Karpas-422 (cell line): ENCODE measurements around the gene PXMP2.

- PRO-cap = no peak
- RAMPAGE, long total RNA = no peak
Measured at GRCh38 chr12:130960726-130961205, 7.1 kb downstream of the ADGRD1 start.

DNA sequence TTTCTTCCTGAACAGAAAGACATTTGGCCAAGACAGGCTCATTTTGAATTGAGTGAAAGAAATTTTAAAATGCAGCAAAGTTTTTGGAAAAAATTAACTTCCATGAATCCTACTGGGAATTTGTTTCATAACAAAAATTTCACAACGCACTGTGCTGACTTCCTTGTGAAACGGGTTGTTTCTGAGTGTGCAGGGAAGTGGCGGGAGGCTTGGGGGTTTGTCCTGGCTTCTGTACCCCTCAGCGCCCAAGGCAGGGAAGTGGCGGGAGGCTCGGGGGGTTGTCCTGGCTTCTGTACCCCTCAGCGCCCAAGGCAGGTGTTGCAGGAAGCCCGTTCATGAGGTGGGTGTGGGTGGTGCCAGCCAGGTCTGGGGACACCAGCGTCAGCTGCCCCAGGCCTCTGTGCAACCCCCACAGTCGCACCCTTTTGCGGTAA is 25.0 kb downstream of the ADGRD1 start:
- PRO-cap = no peak
- RAMPAGE, long total RNA = no peak

GRCh38 chr12:131036189-131036959 is 82.7 kb downstream of the ADGRD1 start:
- PRO-cap = no peak
- RAMPAGE, long total RNA = no peak

GRCh38 chr12:131266841-131267422 is 313.2 kb downstream of the ADGRD1 start:
- PRO-cap = no peak
- RAMPAGE, long total RNA = no peak

- PRO-cap = no peak
- RAMPAGE, long total RNA = no peak
Measured at GRCh38 chr12:131736603-131736918, 25.7 kb downstream of the SFSWAP start.

DNA sequence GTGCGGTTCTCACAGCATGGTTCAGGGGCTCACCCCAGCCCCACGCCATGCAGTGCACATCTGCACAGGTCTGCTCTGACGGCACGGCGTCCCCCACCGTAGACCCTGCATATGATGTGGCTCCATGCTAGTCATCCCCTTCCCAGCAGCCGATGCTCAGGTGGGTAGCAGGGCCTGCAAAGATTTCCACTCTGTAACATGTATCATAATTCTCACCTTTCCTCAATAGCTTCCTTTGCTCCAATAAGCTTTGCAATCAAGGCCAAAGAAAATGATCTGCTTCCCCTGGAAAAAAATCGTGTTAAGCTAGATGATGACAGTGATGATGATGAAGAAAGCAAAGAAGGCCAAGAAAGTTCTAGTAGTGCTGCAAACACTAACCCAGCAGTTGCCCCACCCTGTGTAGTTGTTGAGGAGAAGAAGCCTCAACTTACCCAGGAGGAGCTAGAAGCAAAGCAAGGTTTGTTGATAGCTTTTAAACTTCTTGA is 53.4 kb downstream of the SFSWAP start:
- PRO-cap = no peak
- RAMPAGE, long total RNA = no peak

GRCh38 chr12:131777559-131778322 is 50.5 kb upstream of the MMP17 start:
- PRO-cap = no peak
- RAMPAGE, long total RNA = no peak

DNA sequence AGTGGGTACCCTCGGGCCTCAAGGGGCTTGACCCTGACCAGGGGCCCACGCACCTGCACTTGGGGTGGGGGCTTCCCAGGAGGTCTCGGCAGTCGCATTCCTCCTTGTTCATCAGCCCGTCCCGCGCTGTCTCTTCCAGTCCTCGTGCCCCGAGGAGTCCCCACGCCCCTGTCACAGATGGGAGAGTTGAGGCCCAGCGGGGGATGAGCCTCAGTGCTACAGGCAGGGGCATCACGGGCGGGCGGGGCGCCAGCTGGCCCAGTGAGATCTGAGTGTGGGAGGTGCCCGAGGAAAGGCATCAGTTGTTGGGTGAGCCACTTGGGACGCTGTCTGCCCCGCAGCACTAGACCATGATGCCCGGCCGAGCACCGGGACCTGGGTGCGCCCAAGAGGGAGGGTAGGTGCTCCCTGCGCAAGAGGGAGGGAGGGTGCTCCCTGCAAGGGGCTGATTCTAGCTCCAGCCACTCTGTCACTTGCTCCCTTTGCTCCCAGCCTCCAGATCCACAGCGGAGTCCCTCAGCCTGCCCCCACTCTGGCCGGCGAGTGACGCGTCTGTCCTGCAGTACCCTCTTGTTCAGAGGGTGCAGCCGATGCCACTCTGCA is 23.7 kb downstream of the MMP17 start:
- PRO-cap = no peak
- RAMPAGE, long total RNA = no peak

DNA sequence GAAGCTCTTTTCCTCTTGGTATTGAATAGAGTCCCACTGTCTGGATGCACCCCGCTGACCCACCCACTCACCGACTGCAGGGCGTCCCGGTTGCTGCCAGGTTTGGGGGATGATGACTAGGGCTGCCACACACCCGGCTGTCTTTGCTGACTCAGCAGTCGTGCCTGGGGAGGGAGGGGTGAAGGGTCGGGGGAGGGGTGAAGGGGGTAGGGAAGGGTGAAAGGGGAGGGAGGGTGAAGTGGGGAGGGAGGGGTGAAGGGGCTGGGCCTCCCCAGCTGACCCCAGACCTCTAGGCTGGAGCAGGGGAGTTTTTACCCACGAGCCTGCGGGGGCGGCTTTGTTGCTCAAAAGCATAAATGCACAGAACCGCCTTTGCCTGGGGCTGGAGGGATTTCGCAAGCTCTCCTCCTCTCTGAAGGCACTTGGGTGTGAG is 31.3 kb upstream of the ULK1 start:
- PRO-cap = no peak
- RAMPAGE, long total RNA = no peak

DNA sequence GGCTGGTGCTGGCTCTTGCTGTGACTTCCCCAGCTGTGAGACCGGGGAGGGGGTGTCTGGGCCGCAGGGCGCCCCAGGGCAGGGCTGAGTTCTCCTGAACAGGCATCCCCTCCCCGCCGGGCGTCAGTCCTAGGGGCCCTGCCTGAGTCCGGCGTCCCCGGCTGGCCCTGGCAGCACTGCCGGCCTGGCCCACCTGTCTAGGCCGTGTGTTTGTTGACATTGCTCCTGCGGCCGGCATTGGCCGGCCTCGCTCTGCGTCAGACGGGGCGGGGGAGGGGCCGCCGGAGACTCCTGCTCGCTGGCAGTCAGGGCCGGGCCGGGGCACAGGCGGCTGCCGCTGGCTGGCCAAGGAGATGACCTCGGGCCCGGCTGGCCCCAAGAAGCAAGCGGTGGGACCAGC is 1.5 kb downstream of the ULK1 start:
- PRO-cap = no peak
- RAMPAGE, long total RNA = no peak

GRCh38 chr12:131908266-131908855 is 13.9 kb downstream of the ULK1 start:
- PRO-cap = no peak
- RAMPAGE, long total RNA = no peak

- PRO-cap = no peak
- RAMPAGE, long total RNA = no peak
Measured at GRCh38 chr12:132162533-132163126, 18.4 kb downstream of the NOC4L start.

DNA sequence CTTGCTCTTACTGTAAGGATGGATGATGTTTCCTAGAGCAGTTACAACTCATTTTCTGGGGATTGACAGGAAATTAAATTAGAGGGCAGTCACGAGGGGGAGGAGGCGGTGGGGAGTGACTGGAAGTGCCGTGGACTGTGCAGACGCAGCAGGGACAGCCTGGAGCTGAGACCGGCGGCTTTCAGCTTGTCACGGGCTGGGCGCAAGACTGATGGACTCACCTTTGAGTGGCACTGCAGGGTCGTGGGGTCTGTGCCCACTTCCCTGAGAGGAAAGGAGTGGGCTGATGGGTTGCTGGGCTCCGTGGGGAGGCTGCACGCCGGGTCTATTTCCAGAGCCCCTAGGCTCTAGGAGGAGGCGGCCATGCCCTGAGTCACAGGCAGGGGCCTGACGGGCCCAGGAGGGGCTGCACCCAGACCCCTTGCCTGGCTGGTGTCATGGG is 32.9 kb downstream of the NOC4L start:
- PRO-cap = no peak
- RAMPAGE, long total RNA = no peak

- PRO-cap = no peak
- RAMPAGE, long total RNA = no peak
Measured at GRCh38 chr12:132511046-132511297, 21.0 kb downstream of the FBRSL1 start.

DNA sequence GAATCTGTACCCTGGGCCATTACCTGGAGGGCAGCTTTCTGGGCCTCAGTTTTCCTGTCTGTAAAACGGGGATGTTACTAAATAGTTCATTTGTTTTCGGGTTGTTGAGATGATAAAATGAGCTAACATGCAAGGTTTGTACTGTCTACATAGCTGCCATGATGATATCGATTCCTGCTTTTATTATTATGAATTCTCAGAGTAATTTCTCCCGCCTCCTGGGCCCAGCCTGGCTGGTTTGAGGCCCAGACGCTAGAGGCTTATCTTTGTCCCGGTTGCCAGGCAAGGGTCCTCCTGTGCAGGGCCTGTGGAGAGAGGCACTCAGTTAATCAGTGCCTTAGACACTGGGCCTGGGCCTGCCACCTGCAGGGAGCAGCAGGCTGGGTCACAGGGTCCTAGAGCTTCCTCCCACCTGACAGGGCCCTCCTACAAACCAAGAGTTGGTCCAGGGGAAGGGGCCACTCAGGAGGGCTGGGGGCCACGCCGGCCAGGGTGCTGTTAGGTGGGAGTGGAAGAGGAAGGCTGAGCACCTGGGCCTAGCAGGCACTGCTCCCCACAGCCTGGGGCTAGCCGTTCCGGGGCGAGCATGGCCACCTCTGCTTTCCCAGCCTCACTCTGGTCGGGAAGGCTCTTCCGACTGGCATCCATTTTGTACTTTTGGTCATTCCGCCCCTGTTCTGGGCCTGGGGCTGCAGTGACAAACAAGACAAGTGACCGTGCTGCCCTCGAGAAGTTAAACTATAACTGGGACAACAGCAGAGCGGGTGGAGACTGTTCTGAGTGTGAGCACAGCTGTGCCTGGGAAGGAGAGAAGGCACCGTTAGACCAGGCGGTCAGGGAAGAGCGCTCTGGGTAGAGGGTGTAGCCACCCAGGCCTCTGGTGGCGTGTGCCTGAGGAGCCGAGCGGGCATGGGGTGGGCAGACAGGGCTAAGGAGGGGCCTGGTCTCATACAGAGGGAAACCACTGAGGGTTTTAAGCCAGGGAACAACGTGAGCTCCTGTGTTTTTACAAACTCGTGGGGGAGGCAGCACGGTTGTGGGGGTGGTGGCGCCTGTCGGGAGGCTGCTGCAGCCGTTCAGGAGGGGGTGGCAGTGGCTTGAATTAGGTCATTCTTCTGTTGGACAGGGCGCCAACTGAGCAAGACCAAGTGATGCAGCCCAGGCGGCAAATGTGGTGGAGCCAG is 27.2 kb downstream of the FBRSL1 start:
- PRO-cap = no peak
- RAMPAGE, long total RNA = no peak

DNA sequence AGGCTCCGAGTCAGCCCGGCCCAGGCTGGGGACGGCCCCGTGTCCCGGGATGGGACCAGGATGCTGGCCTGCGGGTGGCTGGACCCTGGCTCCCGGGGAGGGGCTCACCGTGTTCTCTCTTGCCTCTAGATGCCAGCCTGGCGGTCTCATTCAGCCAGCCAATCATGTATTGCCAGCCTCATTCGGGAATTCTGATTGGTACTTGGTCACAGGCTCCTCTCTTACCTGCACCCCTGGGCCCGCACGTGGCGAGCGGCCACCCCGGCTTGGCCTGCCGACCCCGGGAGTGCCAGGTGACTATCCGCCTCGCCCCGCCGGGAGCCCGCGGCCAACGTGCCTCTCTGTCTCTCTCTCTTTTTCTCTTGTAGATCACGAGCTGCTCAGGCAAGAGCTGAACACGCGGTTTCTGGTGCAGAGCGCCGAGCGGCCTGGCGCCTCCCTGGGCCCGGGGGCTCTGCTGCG is 39.4 kb downstream of the LRCOL1 start:
- PRO-cap = no peak
- RAMPAGE, long total RNA = no peak

GRCh38 chr12:132687230-132688312 is at the start of gene PXMP2:
TSS of gene PXMP2 (plus strand) at chr12:132687587.
- PRO-cap = bidirectional peak, plus-strand start at chr12:132687623, minus-strand start at chr12:132687342; bidirectional peak, plus-strand start at chr12:132688097, minus-strand start at chr12:132687956
- RAMPAGE, long total RNA = start-site peak on the minus strand at chr12:132687277-132687426, 44 and 89 reads in 2 replicates

DNA sequence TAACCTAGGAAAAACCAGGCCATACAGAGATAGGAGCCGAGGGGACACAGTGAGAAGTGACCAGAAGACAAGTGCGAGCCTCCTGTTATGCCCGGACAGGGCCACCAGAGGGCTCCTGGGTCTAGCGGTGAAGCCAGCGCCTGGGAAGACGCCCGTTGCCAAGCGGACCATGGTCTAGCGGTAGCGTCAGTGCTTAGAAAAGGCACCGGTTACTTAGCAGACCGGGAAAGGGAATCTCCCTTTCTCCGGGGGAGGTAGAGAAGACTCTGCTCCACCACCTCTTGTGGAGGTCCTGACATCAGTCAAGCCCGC is 9.2 kb upstream of the ZNF26 start:
- PRO-cap = no peak
- RAMPAGE, long total RNA = no peak

DNA sequence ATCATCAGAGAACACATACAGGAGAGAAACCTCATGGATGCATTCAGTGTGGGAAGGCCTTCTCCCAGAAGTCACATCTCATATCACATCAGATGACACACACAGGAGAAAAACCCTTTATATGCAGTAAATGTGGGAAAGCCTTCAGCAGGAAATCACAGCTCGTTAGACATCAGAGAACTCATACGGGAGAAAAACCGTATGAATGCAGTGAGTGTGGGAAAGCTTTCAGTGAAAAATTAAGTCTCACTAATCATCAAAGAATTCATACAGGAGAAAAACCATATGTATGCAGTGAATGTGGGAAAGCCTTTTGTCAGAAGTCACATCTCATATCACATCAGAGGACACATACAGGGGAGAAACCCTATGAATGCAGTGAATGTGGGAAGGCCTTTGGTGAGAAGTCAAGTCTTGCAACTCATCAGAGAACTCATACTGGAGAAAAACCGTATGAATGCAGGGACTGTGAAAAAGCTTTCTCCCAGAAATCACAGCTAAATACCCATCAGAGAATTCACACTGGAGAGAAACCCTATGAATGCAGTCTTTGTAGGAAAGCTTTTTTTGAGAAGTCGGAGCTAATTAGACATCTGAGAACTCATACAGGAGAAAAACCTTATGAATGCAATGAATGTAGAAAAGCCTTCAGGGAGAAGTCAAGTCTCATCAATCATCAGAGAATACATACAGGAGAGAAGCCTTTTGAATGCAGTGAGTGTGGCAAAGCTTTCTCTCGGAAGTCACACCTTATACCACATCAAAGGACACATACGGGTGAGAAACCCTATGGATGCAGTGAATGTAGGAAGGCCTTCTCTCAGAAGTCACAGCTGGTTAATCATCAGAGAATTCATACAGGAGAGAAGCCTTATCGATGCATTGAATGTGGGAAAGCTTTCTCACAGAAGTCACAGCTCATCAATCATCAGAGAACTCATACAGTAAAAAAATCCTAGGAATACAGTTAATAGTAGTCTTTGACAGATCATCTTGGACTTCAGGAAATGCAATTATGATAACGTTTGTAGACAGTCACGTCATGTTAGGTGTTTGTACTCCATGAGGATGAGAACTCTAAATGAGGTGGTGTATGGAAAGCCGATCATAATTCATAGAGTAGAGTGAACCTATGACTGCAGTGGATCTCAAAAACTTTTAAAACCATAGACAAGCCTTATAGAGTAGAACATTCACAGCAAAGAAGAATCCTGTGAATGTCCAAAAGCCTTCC is 21.1 kb downstream of the ZNF84 start:
- PRO-cap = no peak
- RAMPAGE, long total RNA = no peak

- PRO-cap = bidirectional peak, plus-strand start at chr12:133080453, minus-strand start at chr12:133080210; unidirectional peak, minus-strand start at chr12:133080510
- RAMPAGE, long total RNA = no peak
Measured at GRCh38 chr12:133079882-133080581, 691 bp upstream of the ZNF140 start.